Endometrial microvascular endothelial cells (primary cell): ENCODE data around the gene DNAL1.

DNA sequence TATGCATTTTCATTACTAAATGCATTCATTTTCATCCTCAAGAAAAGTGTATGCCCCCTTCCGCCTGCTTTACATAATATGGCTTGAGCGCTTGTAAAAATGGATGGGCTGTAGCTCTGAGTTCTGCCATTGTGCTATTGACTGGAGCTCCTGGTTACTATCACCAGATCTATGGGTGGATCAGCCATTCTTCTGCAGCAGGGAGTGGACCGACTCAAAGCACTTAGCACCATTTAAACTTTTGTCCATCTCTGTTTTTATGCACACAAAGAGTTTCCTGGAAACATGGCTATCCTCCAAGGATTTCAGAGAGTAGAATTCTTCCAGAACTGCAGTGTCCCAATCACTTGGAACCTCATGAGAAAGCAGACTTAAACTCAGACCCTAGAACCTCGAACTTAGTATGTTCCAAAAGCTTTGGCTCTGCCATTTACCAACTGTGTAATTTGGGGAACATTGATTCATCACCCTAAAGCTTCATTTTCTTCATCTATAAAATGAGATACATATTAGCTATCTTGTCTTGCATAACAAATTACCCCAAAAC lies 4.5 kb upstream of the NUMB start:
- RAMPAGE, long total RNA: no peak

- RAMPAGE, long total RNA: no peak
Measured at GRCh38 chr14:73490605-73490878, 191 bp upstream of the RIOX1 start.

GRCh38 chr14:73644410-73645521 lies at the start of gene DNAL1:
DNAL1 (plus strand) TSS chr14:73644986.
- RAMPAGE, long total RNA: no peak

- RAMPAGE, long total RNA: no peak
Measured at GRCh38 chr14:73721318-73721778, 7.2 kb upstream of the PNMA1 start.

- RAMPAGE, long total RNA: no peak
Measured at GRCh38 chr14:73757567-73758281, 2.4 kb downstream of the MIDEAS start.

GRCh38 chr14:73789799-73790746 lies 30.0 kb upstream of the MIDEAS start:
- RAMPAGE, long total RNA: start-site peak on the minus strand at chr14:73789940-73790374, 17 and 37 reads in 2 replicates

GRCh38 chr14:73944239-73944886 lies 5.5 kb downstream of the FAM161B start:
- RAMPAGE, long total RNA: no peak

DNA sequence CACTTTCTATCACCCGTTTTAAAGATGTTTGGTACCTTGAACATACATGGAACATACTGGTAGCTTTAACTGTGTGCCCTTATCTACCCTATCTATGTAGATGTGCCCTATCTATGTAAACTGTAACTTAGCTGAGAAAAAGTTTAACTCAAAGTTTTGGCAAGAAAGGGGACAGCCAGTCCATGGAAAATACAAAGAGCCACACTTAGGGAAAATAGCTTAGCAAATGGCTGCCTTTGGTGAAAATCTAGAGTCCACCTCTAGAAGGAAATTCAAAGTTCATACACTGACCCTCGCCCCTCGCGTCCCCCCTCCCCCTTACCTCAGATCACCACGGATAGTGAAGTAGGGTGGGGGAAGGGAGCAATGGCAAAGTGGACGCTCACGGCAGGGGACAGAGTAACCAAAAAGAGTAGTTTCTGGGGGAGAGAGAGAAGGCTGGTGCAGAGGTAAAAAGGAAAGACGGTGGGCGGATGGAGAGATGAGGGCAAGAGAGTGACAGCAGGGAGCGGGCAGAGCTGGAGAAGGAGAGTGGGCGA lies 625 bp downstream of the ALDH6A1 start:
- RAMPAGE, long total RNA: no peak

DNA sequence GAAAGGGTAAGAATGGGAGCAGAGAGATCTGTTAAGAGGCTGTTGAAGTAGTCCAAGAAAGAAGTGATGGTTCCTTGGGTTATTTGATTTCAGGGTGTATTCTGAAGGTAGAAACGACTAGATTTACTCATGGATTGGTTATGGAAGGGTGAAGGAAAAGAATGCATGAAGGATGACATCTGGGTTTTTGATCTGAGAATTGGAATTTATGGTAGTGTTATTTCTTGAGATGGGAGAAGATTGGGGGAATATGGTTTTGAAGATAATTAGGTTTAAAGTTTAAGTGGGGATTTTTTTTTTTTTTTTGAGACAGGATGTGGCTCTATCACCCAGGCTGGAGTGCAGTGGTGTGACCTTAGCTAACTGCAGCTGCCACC lies 4.3 kb downstream of the LIN52 start:
- RAMPAGE, long total RNA: no peak

GRCh38 chr14:74265355-74265729 lies 26.1 kb downstream of the VSX2 start:
- RAMPAGE, long total RNA: no peak

GRCh38 chr14:74495332-74495614 lies 1.7 kb downstream of the ISCA2 start:
- RAMPAGE, long total RNA: no peak

GRCh38 chr14:74499556-74500017 lies 6.0 kb downstream of the ISCA2 start:
- RAMPAGE, long total RNA: no peak

DNA sequence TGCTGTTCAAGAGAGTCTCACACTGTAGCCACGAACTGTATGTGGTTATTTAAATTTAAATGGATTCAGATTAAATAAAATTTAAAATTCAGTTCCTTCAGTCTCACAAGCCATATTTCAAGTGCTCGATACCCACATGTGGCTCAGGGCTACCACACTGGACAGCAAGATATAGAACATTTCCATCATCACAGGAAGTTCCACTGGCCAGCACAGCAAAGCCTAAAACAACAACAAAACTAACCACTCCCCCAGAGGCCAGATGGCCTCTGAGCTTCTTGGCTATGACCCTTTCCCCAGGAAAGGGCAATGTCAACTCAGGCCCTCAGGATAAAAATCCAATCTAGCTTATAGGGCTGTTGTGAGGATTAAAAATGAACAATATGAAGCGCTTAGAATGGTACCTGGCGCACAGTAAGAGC lies 18.5 kb downstream of the LTBP2 start:
- RAMPAGE, long total RNA: no peak

DNA sequence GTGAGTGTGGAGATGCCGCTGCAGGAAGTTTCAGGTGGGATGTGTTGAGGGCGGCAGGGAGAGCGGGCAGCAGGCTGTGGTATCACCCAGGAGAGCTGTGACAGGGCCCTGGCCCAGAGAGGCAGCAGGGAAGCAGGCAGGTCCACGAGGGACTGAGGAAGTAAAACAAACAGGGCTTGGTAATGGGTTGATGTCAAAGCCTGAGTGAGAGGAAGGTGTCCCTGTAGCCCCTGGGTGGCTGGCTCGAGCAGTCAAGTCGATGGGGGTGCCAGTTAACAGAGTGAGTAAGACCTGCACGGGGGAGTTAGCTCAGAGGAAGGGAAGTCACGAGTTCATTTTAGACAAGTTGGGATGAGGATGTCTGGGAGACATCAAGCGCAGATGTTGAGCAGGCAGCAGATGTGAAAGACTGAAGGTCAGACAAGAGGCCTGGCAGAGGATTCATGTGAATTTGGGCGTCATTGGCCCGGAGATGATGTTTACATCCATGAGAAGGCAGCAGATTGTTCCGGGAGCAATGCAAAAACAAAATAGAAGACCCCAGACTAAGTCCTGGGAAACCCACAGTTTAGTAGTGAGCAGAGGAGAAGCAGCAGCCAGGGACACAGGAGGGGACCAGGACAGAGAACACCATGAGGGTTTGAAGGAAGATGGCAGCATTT lies 15.4 kb downstream of the LTBP2 start:
- RAMPAGE, long total RNA: no peak

DNA sequence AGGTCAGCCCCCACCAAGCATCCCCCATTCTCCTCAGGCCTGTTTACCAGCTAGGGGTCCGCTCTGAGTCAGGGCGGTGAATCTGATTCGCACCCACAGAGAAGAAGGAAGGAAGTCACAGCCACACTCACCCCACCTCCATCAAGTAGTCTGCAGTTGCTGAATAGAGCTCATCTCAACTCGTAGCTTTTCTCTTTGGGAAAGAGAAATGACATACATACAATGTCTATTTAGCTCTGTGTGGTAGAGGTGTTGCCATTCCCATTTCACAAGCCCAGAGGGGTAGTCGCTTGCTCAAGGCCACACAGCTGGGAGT lies 6.4 kb upstream of the LTBP2 start:
- RAMPAGE, long total RNA: no peak

DNA sequence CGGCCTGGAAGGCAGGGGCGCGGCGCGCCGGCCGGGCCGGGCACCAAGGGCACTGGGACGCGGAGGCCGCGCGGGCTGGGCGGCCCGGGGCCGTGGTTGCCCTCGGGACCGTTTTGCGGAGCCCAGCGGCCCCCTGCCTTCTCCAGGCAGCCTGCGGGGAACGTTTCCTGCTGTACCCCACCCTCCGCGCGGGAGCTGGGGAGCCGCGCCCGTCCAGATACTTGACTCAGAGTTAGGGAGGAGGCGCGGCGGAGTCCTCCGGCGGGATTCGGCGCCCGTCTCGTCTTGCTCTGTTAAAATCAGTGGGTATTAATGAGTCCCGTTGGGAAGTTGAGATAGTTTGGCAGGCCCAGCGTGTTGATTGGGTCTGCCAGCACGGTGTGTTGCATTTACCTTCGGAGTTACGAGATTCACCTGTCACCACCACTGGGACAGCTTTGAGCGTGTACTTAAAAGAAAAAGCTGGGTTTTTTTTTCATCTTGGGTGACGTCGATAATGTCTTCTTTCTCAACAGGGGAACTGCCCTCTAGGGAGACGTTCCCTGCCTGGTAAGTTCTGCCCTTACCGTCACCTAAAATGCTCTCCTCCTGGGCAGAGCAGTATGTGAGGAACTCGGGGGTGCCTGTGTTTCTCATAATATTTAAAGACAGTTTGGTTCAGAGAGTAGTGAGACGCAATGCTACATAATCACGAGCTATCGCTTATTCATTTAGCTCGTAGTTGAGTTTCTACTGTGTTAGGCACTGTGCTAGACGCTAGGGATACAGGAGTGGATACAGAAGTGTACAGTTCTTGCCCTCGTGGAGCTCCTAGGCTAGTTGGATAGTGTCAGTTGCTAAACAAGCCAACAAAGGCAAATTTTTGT lies 593 bp downstream of the DLST start:
- RAMPAGE, long total RNA: no peak

GRCh38 chr14:74934695-74935244 lies 11.7 kb upstream of the RPS6KL1 start:
- RAMPAGE, long total RNA: no peak

DNA sequence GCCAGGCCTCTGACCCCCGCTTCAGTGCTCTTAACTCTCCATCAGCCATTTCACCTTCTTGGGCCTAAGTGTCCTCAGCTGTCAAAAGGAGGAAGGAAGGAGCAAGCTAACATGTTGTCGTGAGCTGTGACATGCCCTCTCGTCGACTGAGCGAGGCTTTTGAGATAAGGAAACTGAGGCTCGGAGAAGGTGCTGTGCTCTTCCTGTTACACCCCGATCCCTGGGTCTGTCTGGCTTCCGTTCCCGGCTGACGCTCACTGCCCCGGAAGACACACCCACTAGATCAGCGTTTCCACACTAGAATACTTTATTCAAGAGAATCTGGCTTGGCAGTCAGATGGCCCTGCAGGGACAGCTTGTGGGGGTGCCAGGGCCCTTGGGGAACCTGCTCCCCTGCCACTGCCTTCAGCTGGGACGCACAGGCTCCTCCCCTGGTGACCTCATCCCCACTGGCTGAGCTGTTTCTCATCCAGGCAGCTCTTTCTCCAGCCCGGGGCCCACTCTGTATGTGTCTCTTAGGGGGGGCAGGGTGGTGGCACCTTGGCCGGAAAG lies 13.8 kb downstream of the PGF start:
- RAMPAGE, long total RNA: no peak

- RAMPAGE, long total RNA: no peak
Measured at GRCh38 chr14:74957873-74958326, 2.5 kb upstream of the PGF start.

DNA sequence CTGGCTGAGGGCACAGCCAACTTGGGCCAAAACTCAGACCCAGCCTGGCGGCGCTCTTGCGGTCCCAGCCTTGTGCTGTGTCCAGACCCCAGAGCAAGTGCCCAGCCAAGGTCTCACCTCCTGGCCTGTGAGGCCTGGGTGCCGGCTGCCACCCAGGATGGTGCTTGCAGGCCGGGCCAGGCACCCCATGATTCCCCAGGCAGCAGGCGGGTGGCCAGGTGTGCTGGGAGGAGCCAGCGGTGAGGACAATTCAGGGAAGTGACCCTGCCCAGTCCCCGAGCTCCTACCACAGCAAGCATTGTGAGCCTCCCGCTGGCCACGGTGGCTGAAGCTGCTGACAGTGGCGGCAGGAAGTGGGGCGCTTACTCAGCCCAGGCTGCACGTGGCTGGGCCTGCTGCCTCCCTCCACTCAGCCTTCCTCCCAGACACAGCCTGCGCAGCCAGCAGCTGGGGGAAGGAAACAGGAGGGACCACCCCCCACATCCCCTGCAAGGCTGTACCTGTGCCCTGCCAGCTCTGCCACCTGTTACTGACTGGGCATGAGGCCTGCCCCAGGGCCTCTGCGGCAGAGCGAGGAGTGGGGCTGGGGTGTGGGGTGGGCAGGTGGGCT lies 17.8 kb upstream of the PGF start:
- RAMPAGE, long total RNA: no peak